Camera-type eye (tissue), 1 donor: ENCODE results near the genes RD3L and KIF26A.

GRCh38 chr14:103314393-103314902, 19.6 kb upstream of the EIF5 start:
- RAMPAGE, long total RNA, result no peak

DNA sequence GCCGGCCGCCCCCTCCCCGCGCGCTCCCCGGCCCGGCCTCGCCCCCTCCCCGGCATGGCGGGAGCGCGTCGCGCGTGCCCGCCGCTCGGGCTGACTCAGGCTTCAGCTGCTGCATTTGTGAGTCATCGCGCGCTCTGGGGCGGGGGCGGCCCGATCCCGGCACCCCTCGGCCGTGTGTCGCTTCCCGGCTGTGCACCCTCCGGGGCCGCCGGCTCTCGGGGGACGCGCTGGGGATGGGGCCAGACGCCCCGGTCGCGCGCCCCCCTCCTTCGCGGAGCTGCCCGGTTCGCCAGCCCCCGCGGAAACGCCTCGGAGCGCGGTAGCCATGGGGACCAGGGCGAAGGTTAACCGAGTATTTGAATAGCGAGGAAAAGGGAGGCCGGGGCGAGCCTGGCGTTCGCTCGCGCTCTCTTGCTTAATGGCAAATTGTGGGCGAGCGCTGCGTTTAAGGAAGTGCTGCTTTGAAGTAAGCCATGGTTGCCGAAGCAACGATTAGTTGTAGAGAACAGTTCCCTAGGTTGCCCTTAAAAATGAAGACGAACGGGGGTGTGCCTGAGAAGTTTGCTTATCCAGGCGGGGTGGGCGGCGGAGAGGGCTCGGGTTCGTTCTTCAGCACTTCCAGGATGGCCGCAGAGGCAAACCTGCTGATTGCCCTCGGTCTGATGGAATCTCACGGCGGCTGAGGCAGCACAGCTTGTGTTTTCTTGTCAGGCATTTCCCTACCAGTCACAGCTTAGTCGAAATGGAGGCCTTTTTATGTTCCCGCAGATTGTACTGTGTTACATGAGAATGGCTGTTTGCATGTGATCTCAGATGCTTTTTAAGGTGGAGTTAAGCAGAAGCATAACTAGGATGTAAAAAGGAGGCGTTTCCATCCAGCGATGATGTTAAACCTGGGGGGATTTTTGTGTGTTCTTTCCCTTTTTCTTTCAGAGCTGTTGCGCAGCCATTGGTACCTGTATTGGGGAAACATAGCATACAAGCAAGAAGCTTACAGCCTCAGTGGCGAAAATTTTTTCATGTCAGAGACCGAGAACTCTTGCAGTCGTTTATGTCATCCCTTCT, 1.0 kb downstream of the EIF5 start:
- RAMPAGE, long total RNA, result no peak

DNA sequence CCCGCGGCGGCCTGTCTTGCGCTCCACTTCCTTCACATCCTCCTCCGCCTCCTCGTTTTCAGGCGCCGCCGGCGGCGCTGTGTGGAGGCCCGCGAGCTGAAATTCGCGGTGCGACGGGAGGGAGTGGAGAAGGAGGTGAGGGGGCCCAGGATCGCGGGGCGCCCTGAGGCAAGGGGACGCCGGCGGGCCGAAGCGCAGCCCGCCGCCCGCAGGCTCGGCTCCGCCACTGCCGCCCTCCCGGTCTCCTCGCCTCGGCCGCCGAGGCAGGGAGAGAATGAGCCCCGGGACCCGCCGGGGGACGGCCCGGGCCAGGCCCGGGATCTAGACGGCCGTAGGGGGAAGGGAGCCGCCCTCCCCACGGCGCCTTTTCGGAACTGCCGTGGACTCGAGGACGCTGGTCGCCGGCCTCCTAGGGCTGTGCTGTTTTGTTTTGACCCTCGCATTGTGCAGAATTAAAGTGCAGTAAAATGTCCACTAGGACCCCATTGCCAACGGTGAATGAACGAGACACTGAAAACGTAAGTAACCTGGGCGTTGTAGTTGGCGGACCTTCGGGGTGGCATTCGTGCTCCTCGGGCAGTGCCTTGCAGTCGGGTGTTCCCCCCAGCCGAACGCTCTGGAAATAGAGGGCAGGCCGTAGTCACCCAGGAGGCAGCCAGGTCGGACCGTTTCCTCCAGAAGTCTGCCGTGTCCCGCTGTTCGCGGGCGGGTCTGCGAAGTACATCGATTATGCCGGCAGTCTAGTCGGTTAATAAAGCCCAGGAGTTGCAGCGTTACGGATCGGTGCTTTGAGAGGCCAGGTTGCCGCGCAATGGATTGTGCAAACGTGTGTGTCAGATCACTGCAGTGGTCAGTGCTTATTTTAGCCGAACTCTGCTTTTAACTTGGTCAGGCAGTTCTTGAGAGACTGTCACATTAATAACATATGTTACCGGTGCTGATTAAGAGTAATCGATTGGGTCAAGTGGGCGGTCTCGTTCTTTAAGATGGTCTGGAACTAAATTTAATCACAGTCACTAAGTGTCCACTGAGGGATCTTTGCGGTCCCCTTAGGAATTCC, 678 bp downstream of the MARK3 start:
- RAMPAGE, long total RNA, result no peak

DNA sequence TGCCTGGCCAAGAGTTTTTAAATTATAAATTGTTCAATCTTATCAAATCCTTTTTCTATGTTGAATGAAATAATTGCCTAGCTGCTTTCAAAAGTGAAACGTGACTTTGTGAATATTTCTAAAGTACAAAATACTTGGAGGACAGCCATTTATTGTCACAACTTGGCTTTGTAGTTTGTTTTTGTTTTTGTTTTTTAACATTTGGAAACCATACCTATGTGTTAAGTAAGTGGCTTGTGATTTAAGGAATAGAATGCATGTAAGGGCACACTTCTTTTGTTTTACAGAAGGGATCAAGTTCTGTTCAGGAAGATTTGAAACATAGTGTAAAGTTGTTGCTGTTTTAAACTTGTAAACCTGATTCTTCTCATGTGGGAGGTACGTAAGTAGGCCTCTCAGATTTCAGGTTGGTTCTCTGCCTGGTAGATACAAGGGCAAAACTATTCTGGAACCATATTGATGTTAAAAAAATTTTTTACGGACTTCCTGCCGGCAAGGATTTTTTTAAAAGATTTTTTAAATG, 13.5 kb downstream of the MARK3 start:
- RAMPAGE, long total RNA, result no peak

GRCh38 chr14:103483904-103484494, 38.6 kb downstream of the CKB start:
- RAMPAGE, long total RNA, result no peak

GRCh38 chr14:103498051-103498621, 24.5 kb downstream of the CKB start:
- RAMPAGE, long total RNA, result no peak

- RAMPAGE, long total RNA, result no peak
Measured at GRCh38 chr14:103502027-103502572, 20.5 kb downstream of the CKB start.

- RAMPAGE, long total RNA, result no peak
Measured at GRCh38 chr14:103550421-103551296, 11.8 kb downstream of the BAG5 start.

DNA sequence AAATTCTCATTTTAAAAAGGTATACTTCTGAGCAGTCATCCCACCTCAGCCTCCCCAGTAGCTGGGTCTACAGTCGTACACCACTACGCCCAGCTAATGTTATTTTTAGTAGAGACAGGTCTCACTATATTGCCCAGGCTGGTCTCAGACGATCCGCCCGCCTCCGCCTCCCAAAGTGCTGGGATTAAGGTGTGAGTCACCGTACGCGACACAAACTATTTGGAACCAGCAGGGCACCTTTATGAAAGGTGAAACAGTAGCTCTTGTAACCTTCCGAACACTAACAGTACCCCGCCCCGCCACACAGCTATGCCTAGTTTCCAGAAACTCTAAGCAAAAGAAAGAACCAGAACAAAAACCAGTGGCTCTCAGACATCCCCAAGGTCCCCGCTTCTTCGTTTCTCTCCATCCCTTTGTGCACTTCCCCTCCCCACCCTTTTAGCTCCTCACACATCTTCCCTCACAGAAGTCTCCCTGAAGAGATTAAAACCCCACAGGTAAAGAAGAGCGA, 1.1 kb downstream of the BAG5 start:
- RAMPAGE, long total RNA, result no peak

- RAMPAGE, long total RNA, result no peak
Measured at GRCh38 chr14:103828274-103828662, 19.1 kb downstream of the PPP1R13B start.

- RAMPAGE, long total RNA, result no peak
Measured at GRCh38 chr14:103867247-103868383, 20.2 kb upstream of the PPP1R13B start.

GRCh38 chr14:103942258-103942887, at the start of gene RD3L:
Gene RD3L, minus strand, starts transcription at chr14:103942529.
- RAMPAGE, long total RNA, result no peak

- RAMPAGE, long total RNA, result no peak
Measured at GRCh38 chr14:104107601-104108601, 22.4 kb downstream of the ASPG start.

- RAMPAGE, long total RNA, result no peak
Measured at GRCh38 chr14:104116744-104117797, 21.3 kb upstream of the KIF26A start.

GRCh38 chr14:104138165-104138953, at the start of gene KIF26A:
Gene KIF26A, plus strand, starts transcription at chr14:104138587.
- RAMPAGE, long total RNA, result no peak

DNA sequence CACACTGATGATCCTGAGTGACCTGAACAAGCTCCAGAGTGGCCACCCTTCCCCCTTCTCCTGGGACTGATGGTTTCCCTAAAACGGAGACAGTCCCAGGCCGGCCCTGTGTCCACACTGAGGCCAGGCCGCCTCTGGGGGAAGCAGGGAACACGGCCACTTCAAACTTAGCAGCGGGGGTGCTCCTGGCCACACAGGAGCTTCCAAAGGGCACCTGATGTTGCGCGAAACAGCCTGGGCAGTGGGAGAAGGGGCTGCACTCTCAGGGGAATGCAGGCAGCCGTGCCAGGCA, 606 bp downstream of the C14orf180 start:
- RAMPAGE, long total RNA, result no peak

DNA sequence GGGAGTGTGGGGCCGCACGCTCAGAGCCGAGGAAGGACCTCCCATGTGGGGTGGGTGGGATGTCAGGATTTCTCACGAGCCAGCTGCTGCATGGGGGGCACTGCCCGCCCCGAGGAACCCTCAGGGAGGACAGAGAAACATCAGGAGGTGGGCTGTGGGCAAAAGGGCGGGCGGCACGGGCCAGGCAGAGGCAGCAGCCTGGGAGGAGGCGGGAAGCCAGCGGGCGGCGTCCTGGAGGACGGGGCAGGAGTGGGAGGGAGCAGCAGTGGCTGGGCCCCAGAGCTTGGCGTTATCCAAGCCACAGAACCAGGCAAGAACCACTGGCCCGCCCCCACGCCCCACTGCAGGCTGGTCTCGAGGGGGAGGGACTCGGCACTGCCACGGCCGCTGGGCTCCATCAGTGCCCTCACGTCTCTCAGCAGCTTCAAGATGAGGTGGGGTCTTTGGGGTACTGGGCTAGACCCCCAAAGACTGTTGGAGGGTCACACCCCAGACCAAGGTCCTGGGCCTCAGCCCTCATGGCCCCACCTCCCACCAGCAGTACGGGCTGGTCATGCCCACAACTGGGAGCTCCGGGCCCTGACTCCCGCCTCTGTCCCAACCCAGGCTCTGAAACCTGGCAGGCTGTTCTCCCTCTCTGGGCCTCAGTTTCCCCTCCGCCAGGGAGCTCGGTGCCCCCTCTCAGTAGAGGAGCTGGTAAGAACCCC, 2.6 kb downstream of the C14orf180 start:
- RAMPAGE, long total RNA, result no peak

GRCh38 chr14:104678352-104679003, 10.9 kb upstream of the INF2 start:
- RAMPAGE, long total RNA, result no peak

DNA sequence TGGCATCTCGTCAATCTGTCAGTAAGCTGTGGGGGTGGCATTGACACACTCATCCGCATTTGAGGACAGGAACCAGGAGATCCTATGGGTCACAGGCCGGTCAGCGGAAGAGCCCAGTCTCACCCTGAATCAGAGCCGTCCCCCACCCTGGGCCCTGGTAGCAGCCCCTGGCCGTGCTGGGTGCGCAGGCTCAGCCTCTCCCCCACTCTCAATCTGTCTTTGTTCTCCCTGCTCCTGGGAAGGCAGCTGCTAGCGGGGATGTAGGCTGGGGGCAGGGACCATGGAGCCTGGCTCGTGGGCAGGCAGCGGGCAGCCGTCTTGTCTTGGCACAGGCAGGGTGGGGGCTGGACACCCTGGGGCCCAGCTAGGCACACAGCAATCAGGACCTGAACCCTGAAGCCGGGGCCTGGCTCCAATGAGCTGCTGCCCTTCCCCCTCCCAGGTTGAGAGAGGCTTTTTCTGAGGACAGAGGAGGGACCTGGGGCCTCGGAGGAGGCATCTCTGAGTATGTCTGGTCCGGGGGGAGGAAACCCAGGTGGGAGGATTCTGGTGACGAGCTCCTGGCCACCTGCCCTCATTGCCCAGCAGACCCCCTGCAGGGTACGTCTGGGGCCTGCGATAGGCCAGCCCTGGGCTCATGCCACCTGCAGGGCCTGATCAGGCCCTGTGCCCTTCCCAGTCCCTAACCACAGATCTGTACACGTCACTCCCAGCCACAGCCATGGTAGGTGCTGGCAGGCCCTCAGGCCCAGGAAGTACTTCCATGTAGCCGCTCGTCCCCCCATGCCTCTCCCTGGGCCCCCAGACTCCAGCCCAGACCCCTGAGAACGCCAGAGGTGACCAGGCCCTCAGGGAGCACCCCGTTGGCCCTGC, 5.4 kb downstream of the INF2 start:
- RAMPAGE, long total RNA, result no peak

- RAMPAGE, long total RNA, result no peak
Measured at GRCh38 chr14:104707192-104707636, 16.8 kb upstream of the ADSS1 start.